Cerebral cortex (tissue), 2 donors: Measurements from ENCODE around the genes PFN3 and FAM193B.

GRCh38 chr5:177131592-177132177 is 1.9 kb upstream of the NSD1 start:
- PRO-cap, 2 experiments, result no peak in any of the 2 experiments

DNA sequence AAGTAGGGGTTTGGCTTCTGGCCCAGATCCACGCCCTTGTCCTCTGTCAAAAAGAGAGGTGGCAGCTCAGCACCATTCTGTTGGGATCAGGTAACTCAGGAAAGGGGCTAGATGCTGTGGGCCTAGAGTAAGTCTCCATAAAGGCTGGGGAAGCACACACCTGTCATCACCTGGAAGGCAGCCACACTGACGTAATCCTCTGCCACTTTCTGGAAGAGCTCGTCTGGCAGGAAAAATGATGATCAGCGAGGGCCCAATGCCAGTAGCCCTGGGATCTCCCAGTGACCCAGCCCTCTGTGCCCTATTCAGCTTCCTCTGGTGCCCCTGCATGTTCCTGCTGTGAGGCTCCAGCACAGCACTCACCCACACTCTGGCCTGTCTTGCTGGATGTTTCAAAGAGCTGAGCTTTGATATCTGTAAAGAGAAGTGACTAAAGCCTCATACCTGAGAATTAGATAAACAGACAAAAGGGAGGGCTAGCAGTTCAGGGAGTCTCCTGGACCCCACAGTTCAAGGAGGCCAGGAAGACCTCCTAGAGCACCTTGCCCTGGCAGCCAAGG is 1.7 kb downstream of the RAB24 start:
- PRO-cap, 2 experiments, result no peak in any of the 2 experiments

- PRO-cap, 2 experiments, result no peak in any of the 2 experiments
Observed at GRCh38 chr5:177305571-177306819, 2.4 kb downstream of the PRELID1 start.

DNA sequence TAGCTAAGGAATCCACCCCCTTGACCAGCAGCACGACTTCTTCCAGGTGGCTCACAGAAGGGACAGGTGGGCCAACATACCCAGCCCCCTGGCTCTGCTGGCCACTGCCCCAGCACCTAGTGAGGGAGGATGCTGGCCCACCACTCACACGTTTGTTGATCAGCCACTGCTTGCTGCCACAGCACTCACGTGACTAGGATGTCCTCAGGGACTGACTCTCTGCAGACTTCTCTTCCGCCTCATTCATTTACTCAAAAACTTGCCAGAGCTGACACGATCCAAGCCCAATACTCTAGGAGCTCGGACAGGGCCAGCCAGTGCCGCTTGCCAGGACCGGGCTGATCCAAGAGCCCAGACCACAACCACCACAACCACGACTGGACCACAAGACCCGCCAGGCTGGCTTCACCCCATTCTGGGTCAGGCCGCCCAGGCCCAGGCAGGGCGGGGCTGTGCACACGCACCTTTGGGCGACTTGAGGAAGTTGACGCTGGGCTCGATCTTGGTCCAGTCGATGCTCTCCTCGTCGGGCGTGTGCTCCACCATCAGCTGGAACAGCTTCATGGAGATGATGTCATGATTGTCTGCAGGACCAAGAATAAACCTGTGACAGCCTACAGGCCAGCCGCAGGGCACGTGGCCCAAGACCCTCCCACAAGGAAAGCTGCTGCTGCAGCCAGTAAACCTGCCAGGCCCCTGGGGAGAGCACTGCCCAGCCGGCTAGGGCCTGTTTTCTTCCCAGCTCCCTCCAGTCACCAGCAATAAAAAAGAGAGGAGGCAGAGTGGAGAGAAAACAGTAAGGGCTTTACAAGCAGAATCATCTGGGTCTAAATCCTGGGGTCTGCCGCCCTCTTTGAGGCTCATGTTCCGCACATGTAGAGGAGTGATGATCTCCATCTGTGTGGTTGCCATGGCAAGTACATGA is 17.4 kb downstream of the LMAN2 start:
- PRO-cap, 2 experiments, result peak in 1 of 2 experiments; most common plus-strand start position 679 of the sequence (in 1)

GRCh38 chr5:177355737-177356203 is 2.0 kb upstream of the RGS14 start:
- PRO-cap, 2 experiments, result no peak in any of the 2 experiments

- PRO-cap, 2 experiments, result no peak in any of the 2 experiments
Observed at GRCh38 chr5:177400419-177400929, at the start of gene PFN3. TSS of gene PFN3 (minus strand) at chr5:177400661.

- PRO-cap, 2 experiments, result no peak in any of the 2 experiments
Observed at GRCh38 chr5:177412127-177413027, 3.0 kb upstream of the F12 start.

GRCh38 chr5:177428553-177429088 is 2.1 kb downstream of the GRK6 start:
- PRO-cap, 2 experiments, result no peak in any of the 2 experiments

DNA sequence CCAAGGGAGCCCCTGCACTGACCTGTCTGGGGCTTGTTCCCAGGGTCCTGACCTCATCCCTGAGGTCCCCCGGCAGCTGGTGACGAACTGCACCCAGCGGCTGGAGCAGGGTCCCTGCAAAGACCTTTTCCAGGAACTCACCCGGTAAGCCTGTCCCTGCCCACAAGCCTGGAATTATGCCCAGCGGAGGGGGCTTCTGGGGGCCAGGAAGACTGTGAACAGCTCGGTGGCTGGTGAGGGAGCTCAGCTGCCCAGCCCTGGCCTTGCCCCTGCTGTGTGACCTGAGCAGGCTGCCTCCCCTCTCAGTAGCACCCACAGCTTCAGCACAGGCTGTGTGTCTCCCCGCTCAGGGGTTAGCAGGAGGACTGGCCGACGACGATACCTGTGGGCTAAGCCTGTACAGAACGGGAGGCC is 6.2 kb downstream of the GRK6 start:
- PRO-cap, 2 experiments, result no peak in any of the 2 experiments

- PRO-cap, 2 experiments, result no peak in any of the 2 experiments
Observed at GRCh38 chr5:177434187-177434755, 7.8 kb downstream of the GRK6 start.

- PRO-cap, 2 experiments, result peak in 1 of 2 experiments; most common plus-strand start chr5:177447947 (in 1); most common minus-strand start chr5:177447641 (in 1)
Observed at GRCh38 chr5:177447488-177448371, 1.1 kb downstream of the PRR7 start.

DNA sequence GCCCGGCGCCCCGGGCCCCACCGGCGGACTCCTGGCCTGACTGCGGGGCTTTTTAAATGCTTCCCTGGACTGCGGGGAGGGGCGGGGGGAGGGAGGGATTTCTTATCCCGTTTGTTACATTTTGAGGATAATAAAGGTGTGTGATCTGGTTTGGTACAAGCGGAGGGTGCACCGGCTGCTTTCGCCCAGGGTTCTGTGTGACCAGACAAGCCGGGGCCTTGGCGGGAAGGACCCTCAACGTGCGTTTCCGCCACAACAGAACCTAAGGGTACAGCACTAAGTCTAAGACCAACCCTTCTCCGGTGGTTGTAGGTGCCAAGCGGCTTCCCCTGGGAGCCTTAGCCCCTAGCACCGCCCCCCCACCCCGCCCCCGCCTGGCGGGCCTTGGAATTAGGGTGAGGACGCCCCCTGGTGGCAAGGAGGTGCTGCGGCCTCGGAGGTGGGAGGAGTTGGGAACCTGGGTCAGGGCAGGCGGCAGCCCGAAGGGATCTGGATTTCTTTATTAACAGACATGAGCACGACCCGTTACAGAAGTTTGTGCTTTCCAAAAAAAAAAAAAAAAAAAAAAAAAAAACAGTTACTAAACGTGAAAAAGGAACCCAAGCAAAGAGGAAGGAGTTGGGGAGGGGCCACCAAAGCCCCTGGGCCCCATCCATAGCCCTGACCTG is 9.6 kb downstream of the PRR7 start:
- PRO-cap, 2 experiments, result peak in 1 of 2 experiments; most common minus-strand start position 301 of the sequence (in 1)

DNA sequence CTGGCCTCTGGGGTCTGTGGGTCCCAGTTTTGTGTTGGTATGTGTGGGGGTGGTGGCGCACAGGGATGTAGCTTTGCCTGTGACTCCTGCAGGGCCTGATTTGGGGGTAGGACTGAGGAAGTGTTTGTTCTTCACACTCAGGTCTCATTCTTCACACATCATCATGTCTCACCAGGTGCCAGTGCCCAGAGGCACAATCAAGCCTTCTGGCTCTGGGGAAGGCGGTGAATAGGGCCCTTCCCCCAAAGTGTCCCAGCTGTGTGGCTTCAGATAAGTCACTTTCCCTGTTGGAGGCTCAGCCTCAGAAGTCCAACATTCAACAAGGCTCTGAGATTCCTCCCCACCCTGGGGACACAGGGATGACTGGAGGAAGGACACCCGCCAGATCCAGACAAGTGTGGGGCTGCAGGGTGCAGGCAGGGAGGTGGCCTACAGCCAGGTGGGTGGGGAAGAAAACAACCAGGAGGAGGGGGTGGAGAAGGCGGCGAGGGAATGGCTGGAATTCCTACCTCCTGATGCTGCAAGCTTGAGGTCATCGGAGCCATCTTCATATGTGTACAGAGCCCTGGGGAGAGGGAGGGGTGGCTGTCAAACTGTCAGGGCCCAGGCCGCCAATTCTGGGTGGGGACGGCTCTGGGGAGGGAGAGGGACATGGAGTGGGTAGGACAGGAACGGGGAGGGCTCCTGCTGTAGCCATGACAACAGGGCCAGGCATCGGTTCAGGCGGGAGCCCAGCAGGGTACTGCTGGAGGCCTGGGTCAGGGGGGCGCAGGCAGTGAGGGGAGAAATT is 4.9 kb downstream of the DBN1 start:
- PRO-cap, 2 experiments, result no peak in any of the 2 experiments

DNA sequence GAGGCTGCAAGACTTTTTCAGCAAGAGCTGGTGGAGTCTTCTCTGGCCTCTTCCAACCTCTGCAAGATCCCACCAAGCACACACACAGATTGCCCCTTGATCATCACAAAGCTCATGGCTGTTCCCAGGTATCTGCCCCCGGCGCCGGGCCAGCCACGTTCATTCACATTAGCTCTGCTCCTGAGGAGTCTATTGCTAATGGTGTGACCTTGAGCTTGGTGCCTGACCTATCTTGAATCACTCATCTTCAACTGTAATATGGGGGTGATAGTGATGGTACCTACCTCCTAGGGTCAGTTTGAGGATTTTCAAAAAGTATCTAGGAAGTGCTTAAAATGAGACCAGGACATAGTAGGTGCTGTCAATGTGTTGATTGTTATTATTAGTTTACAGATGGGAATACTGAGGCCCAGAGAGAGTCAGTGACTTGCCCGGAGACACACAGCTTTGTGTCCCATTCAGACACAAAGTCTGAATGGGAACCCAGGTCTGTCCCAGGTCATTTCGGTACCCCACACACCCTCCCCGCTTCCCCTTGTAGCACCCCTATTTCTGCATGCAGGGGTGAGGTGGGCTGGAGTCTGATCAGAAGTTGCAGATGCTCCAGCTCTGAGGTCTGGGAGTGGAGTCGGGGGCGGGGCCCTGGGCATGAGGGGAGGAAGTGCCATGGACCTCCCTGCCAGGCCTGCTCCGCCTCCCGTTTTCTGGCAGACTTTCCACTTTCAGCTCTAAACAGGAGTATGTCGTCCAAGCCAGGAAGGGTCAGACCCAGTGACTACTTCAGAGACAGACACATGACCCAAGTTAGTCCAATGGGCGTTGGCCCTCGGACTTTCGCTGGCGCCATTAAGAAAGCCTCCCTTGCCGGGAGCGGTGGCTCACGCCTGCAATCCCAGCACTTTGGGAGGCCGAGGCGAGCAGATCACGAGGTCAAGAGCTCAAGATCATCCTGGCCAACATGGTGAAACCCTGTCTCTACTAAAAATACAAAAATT is 3.1 kb upstream of the DBN1 start:
- PRO-cap, 2 experiments, result no peak in any of the 2 experiments

- PRO-cap, 2 experiments, result no peak in any of the 2 experiments
Observed at GRCh38 chr5:177532328-177532786, 15.6 kb upstream of the DDX41 start.

- PRO-cap, 2 experiments, result no peak in any of the 2 experiments
Observed at GRCh38 chr5:177542701-177543659, 11.4 kb downstream of the FAM193B start.

- PRO-cap, 2 experiments, result peak in 1 of 2 experiments; most common minus-strand start chr5:177553741 (in 1)
Observed at GRCh38 chr5:177553679-177553787, 830 bp downstream of the FAM193B start.

DNA sequence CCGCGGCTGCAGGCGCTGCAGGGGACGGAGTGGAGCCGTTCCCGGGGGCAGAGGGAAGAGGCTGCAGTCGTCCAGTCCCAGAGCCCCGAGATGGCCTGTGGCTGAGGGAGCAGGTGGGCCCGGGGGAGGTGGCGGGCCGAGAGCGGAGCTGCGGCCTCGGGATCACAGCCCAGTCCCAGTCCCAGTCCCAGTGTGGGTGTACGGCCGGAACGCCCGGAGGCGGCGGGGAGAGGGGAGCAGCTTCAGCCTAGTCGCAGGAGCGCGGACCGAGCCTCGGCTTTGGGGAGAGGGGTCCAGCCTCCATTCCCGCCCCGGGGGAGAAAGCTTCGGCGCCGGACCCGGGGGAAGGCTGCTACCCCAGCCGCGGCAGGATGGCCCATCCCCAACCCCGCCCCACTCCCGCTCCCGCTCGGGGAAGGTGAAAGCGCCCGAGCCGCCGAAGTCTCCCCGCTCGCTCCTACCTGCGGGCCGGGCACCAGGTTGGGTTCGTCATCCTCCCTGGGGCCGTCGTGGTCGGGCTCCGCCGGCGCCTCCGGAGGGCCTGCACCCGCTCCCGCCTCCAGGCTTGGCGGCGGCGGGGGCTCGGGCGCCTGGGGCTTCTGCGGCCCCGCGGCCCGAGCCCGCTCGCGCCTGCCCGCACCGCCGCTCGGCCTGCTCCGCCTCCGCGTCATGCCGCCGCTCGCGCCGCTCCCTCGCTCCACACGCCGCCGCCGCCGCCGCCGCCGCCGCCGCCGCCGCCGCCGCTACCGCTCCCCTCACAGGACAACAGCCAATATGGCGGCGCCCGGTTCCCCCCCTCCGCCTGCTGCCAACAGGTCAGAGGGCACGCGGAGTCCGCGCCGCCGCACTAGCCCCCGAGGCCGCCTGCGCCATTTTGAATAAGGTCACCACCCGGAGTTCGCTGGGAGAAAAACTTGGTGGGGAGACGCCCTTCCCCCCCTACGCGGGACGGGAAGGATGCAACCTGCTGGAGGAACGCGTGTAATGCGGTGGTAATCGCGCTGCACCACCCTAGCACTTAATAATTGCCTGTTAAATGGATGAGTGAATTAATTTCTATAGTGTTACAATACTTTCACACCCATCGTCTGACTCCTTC is at the start of gene FAM193B:
Gene FAM193B (minus strand): TSS at position 776 of the 1,099 bp plus-strand sequence.
- PRO-cap, 2 experiments, result peak in 1 of 2 experiments; most common plus-strand start position 66 of the sequence (in 1); most common minus-strand start position 764 of the sequence (in 1)

- PRO-cap, 2 experiments, result no peak in any of the 2 experiments
Observed at GRCh38 chr5:177595277-177596281, 3.6 kb downstream of the TMED9 start.

DNA sequence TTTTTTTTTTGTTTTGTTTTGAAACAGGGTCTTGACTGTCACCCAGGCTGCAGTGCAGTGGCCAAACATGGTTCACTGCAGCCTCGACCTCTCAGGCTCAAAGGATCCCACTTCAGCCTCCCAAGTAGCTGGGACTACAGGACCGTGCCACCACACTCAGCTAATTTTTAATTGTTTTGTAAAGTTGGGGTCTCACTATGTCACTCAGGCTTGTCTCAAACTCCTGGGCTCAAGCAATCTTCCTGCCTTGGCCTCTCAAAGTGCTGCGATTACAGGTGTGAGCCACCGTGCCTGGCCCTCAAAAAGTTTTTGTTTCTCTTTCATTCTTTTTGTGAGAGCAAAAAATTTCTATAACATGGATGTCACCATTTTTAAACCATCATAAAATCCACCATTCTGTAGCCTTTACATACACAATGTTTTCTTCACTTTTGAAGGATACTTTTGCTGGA is 16.9 kb downstream of the B4GALT7 start:
- PRO-cap, 2 experiments, result no peak in any of the 2 experiments